Metastatic Liver Carcinoma in the Adrenal Gland (tissue), 2 donors: ENCODE measurements around a stretch of chr11.

DNA sequence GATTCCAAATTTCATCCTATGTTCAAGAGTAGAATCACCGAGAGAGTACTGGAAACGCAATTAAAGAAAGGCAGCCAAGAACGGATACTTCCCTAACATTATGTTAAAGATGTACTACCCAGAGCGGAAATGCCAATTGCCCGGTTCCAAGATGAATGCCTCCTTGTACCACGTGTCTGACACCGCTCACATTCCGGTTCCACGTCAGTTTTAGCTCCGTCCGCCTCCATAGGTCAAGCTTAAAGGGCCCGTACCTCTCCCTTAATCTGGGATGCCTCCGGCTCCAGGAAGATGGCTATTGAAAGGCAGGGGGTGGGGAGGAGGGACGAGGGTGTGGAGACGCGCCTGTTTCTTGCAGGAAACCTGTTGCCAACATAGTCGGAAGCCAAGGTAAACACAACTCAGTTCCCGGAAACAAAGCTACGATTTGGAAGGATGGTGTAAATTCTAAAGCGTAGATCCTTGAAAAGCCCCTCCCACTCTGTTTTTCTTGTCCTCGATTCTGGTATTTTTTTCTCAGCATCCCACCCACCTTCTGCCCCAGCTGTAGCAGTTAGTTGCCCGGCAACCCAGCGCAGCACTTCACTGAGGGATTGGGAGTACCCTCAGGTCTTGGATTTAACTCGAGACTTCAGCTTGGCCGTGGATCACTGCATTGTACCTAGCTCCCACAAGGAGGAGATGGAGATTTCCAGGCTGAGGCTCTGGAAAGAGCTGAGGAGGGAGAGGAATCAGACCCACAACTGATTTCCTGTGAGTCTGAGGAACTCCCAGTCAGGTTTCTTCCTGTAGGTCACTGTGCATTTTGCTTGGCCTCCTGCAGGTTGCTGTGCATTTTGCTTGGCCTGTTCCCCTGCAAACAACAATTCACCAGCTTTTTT is 573 bp upstream of the DPAGT1 start:
- PRO-cap, 2 experiments = peak in 2 of 2 experiments; most common plus-strand start position 207 of the sequence (in 1)

DNA sequence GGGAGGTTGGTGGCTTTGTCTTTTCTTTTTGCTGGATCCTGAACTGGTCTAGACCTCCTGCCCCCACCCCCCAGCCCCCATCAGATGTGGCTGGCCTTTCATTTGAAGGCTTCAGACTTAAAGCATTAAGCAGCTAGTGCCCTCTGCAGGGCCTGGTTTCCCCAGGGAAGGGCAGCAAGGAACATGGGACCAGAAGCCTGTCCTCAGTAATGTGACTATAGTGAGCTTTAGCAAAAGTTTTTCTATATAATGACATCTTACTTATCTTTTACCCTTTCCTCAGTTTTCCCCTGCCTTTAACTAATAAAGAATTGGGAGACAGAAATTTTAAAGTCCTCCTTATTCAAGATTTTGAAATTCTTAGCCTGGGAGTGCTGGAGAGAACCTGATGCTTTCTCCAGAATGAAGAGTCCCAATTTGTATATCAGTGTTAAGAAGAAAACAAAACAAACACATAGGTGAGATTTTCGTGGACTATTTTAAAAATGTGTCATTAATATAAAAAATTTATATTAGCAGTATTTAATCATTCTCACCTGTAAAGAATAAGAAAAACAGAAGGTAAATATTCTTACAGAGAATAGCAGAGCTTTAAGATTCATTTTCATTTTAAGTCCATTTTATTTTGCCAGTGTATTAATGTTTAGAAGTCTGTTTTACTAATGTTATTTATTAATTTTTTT is 9.4 kb downstream of the MCAM start:
- PRO-cap, 2 experiments = no peak in any of the 2 experiments

DNA sequence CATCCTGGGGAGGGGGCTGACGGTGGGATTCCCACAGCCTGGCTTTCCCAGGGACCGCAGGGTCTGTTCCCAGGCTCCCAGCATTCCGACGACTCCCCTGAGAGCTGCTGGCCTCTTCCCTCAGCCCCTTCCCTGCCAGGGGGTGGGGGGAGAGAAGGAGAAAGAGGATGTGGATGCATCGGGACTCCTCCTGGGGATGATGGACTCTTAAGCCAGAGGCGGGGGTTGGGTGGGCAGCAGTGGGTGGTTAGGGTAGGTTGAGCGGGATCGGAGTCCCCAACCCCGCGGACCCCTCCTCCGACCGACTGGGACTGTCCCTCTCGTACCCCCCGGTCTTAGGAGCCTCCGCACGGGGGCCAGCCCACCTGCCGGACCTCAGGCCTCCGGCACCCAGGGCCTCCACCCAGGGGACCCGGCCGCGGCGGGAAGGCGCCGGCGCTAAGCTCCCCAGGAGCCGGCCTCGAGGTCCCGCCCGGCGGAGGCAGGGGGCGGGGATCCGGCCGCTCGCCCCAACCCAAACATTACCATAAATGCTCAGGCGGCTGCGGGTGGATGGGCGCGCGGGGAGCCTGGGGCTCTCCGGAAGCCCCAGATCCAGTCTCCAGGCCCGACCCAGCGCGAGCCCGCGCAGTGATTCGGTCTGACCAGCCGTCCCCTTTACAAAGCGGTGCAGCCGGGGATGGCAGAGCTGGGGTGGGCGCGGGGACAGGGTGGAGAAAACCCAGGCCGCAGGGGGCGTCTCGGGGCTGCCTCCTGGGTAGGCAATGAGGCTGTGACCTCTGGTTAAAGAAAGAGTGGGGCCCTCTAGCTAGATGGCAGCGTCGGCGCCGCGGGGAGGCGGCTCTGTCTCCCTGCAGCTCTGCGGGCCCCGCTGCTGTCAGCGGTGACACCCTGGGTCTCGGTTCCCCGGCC is 3.9 kb upstream of the MCAM start:
- PRO-cap, 2 experiments = peak in 1 of 2 experiments; most common plus-strand start position 537 of the sequence (in 1); most common minus-strand start position 440 of the sequence (in 1)

DNA sequence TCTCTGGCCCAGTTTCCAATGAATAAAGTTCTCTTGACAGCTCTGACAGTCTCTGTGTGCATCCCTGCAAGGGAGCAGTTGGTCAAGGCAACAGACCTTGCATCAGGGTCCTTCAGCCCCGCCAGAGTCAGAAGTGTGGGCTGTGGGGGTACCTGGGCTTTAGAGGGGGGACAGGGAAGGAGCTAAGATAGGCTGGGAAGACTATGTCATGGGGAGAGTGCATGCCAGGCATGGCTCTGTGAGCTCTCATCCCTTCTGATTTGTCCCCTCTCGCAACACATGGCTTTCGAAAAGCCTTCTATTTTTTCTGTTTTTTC is 2.9 kb downstream of the RNF26 start:
- PRO-cap, 2 experiments = no peak in any of the 2 experiments

DNA sequence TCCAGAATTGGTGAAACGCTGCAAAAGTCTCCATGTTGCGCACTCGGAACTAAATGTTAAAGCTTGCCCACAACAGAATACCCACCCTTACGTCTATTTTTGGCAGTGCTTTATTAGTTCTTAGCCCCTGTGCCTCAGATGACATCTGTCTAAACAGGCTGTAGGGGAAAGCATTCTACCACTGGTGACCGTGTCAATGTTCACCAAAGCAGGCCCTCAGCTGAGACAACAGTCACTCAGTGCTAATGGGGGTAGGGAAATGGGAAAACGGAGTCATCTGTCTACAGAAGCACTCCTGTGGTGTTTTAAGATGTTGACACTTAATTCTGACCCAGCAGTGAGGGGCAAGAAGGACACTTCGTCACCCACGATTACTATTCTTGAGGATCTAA is 15.4 kb upstream of the MFRP start:
- PRO-cap, 2 experiments = no peak in any of the 2 experiments

DNA sequence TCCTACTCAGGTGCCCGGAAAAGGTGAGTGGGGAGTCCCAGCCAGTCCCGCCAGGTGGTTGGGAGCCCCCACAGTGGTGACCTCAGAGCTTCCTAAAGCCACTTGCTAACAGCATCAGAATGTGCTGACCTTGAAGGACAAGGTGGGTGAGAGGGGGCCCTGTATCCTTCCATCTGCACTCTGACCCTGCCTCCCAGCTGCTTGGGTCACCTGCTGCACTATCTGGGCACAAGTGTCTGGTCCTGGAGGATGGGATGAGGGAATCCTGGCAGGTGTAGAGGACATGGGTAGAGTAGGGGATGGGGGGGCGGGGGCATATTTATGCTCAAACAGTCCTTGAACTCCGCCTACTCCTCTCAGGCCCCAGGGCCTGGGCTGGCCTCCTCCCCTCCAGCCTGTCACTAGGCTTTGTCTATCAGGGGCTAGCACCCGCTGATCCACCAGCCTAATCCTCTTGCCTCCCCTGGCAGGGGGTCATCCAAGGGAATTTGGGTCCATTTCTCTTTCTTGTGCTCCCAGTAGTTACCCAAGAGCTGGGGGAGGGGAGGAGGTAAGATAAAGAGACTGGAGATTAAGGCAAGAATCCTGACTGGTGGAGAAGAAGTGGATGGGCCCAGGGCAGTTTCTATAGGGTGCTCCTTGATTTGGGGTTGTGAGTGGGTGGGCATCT is 3.3 kb downstream of the USP2 start:
- PRO-cap, 2 experiments = no peak in any of the 2 experiments

DNA sequence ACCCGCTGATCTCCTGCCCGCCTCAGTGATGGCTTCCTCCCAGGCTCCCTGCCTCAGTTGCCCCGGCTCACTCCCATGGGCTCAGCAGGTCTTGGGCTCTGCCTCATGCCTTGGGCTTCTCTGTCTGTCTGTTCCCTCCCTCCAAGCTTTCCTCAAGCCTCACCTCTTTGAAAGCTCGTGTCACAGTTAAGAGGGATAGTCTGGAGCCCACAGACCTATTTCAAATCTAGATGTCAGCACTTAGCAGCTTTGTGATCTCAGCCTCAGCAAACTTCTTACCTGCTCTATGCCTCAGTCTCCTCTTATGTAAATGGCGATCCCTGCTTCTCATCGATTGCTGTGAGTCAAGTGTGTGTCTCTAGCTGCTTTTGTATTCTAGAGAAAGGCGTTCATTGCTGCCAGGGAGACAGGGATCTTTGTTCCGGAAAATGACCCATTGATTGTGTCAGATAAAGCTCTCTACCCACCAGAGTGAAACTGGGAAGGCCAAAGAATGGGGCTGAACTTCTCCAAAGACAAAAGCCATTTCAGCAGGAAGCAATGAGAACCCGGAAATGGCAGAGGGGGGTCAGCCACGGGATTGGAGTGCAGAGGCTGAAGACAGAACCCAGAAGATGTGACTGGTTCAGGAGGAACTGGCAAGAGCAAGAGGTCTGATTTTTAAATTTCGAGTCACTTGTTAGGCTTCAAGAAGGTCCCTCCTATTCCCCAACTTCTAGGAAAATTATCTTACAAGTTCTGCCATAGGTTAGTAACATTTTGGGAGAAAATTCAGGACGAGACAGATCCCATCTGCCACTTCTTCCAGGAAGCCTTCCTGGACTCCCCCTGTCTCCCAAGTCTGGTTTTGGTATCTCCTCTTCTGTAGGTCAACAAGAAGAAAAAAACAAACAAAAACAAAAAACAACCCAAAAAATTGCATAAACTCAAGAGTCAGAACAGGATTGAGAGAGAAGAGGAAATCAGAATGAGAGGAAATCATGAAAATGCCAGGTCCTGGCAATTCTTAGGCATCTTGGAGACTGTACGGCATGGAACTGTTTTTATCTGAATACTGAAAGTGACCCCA is 110.8 kb downstream of the NECTIN1 start:
- PRO-cap, 2 experiments = no peak in any of the 2 experiments

DNA sequence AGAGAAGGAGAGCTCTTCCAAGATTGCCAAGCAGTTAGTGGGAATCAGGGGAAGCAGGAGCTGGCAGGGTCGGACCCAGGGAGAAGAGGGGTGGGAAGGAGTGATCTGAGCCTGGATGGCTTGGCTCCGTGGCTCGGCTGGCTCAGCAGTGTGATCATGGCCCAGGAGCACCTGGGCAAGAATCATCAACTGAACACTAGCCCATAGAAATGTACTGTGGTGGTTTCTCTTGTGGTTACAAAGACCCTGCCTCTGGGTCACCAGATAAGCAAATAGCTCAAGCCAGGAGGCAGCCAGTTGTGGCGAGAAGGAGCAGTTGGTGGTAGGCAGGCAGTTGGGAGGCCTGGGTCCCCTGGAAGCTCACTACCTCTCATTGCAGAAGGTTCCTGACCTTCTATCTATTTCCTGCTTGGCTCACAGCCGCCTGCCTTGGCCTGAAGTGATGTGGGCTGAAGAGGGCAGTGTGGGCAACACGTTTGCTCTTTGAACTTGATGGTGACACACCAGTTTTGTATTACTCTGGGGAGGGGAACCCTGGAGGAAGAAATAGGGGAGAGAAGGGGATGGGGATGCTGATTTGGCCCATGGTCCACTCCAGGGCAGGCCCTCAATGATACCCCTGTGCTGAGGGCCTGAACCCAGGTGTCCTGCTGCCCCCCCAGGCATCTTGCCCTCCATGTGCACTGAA is 34.7 kb downstream of the NECTIN1 start:
- PRO-cap, 2 experiments = peak in 2 of 2 experiments; most common minus-strand start position 365 of the sequence (in 2)

- PRO-cap, 2 experiments = no peak in any of the 2 experiments
Observed at GRCh38 chr11:119713089-119713774, 15.8 kb downstream of the NECTIN1 start.

GRCh38 chr11:119729685-119729858 is 572 bp upstream of the NECTIN1 start:
- PRO-cap, 2 experiments = no peak in any of the 2 experiments

- PRO-cap, 2 experiments = no peak in any of the 2 experiments
Observed at GRCh38 chr11:119752865-119753413, 23.9 kb upstream of the NECTIN1 start.

DNA sequence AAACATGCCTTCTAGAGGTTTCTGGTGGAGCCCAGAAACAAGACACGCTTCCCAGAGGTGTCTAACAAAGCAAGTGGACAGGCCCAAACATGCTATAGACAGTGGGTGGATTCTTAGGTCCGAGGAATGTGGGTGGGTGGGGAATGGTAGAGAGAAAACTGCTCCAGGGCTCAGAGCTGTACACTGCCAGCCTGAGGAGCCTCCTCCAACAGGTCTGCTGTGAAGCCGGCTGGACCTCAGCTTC is 116.7 kb upstream of the NECTIN1 start:
- PRO-cap, 2 experiments = no peak in any of the 2 experiments

- PRO-cap, 2 experiments = peak in 2 of 2 experiments; most common plus-strand start chr11:120183060 (in 2)
Observed at GRCh38 chr11:120182766-120183227, 28.0 kb upstream of the OAF start.

- PRO-cap, 2 experiments = peak in 2 of 2 experiments; most common plus-strand start chr11:120187237 (in 1); most common minus-strand start chr11:120187181 (in 2)
Observed at GRCh38 chr11:120186567-120187791, 23.9 kb upstream of the OAF start.

- PRO-cap, 2 experiments = no peak in any of the 2 experiments
Observed at GRCh38 chr11:120228813-120229677, 10.9 kb upstream of the POU2F3 start.

GRCh38 chr11:120409763-120410540 is 73.7 kb downstream of the ARHGEF12 start:
- PRO-cap, 2 experiments = no peak in any of the 2 experiments

- PRO-cap, 2 experiments = no peak in any of the 2 experiments
Observed at GRCh38 chr11:120446351-120446577, 65.3 kb upstream of the GRIK4 start.

DNA sequence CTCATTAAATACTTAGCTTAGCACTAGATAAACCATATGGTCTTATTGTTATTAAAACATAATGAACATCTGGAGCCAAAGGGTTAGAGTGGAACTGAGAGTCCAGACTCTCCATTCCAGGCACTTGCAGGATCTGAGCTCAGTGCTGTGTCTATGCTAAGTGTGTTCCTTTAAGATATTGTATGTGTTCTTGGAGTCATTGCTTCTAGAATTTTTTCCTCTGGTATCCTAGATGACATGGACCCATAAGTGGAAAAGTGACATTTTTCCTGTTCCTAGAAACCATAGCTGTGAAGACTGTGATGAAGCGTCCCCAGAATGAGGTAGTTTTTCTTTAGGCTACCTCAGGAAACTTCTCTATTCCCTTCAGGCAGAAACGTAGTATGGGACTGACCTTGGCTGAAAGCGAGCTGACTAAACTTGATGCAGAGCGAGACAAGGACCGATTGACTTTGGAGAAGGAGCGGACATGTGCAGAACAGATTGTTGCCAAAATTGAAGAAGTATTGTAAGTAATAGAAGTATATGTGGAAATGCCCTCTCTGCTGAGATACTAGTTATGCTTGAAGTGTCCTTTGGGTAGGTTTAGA is 64.9 kb upstream of the GRIK4 start:
- PRO-cap, 2 experiments = no peak in any of the 2 experiments

DNA sequence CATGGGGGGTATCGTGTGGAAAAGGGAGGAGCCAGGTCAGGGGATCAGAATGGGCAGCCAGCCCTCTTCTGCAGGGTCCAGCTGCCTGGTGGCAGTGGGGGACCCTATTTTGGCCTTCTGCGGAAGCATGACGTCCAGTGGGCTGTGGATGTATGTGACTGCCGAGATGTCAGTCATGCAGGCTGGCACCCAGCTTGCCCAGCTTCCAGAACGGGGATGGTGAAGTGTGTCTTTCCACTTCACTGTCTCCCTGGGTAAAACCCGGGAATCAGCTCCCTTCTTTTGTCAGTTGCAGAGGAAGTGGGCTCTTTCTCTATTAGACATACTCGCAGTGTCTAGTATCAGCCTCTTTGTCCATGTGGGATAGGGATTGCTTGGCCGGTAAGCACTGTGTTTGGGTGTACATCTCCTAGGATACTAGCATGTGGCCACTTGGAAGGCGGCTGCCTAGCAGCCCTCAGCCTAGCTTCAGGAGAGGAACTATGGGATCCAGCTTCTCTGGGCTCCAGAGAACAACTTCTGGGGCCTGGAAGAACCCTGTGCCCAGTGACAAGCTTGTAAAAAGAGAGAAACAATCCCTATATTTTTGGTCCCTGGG is 51.4 kb downstream of the GRIK4 start:
- PRO-cap, 2 experiments = no peak in any of the 2 experiments

GRCh38 chr11:120592923-120593268 is 81.3 kb downstream of the GRIK4 start:
- PRO-cap, 2 experiments = no peak in any of the 2 experiments